Left ventricle myocardium (tissue), 1 donor: ENCODE results near the genes GABRE, PNMA3, DUSP9 and PNCK.

DNA sequence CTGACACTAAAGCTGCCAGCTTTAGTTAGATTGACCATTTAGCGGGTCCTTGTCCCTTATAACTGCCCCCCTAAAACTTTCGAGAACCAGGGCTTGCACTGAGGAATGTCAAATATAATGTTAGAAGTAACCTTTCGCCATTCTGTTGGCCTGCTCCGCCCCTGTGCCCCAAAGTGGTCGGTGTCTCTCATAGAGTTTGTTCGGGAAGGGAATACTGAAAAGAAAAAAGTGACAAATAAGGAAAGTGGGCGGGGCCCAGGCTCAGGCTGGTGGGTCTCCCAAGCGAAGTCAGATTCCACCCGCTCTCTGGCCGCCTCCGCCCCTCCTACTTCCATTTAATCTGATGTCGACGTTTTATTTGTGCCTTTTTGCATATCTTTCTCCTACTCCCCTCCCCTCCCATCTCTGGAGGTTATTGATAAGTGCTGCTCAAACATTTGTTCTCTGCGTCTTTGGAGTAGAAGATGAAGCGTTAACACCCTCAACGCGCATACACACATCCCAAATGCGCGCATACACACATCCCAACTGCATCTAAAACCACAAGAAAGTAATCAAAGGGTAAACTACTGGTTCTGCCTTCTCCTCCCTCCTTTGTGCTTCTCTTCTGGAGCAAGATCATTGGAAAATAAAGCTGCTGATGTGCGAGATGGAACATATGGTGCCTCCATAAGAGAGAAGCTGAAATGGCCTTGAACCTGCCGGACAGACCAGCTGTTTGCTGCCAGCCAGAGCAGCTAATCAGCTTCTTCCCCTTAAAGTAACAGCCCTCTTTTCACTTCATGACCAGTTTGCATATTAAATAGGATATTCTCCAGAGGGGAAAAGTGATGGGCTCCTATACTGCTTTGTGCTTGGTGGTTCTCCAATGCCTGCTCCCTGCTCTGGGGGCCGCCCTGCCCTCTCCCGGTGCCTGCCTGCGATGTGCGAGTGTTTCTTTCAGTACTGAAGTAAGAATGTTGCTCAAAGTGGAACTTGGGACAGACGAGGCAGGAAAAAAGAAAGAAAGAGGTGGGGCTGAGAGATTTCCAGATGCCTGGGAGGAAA lies 3.1 kb downstream of the MAMLD1 start:
- PRO-cap: no peak

GRCh38 chrX:150506114-150507083 lies 62.0 kb upstream of the MTM1 start:
- PRO-cap: no peak

- PRO-cap: unidirectional peak, plus-strand start at chrX:150507463; bidirectional peak, plus-strand start at chrX:150507849, minus-strand start at chrX:150507734
Measured at GRCh38 chrX:150507186-150508072, 61.0 kb upstream of the MTM1 start.

DNA sequence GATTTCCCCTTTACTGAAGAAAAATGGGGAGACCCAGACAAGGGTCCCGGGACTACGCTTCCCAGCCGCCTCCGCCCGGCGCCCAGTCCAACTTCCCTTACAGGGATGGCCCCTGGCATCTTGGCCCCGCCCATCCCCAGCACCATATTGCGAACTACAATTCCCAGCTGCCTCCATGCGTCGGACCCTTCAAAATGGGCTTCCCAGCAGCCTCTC lies 289 bp upstream of the MTM1 start:
- PRO-cap: bidirectional peak, plus-strand start outside the sequence, minus-strand start at position 107 of the sequence

DNA sequence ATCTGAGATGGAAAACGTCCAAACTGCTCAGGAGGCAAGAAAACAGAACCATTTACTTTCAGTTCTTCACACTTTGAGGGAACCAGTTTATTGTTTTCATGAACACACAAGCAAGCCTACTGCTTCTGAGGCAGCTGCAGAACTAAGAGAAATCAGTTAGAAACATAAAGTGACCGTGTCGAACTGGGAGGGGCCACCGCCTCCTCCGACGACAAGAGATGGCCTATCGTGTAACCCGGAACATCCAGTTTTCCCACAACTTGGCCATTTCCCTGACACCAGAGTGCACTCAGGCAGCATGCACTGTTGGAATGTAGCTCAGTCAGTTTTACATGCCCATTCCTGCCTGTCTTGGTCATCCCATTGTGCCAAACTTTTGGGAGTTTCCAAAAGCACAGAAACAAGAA lies 1.0 kb downstream of the MTMR1 start:
- PRO-cap: unidirectional peak, minus-strand start at position 144 of the sequence

DNA sequence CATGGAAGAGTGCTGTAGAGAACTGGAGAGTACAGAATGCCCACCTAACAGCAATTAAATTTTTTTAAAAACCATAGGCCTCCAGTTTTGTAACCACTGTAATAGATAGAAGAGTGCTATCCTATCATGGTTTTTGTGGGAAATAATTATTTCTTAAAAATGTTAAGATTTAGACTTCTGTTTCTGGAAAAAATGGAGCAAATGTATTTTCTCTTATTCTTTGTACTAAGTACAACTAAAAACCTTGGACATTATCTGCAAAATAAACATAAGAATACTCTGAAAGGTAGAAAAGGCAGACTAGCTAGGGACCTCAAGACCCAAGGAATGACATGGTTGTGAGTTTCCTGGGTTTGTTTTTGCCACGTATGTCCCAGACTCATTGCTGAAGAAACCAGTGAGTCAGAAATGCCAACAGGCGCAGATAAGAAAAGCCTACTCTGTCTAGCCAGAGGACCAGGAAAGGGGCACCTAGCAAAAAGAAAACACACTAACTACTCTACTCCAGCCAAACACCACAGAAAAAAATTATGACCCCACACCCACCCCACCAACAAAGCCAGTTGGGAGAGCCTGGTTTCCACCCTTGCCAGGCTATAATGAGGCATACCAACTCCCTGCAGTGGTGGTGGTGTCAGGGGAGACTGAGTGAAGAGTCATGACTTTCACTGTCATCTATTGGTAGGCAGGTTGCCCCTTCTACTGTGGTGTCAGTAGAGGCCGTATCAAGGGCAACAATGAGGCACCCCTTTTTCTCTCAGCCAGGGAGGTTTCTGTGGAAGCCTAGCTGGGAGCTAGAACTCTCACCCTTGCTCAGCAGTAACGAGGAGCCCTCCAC lies 10.8 kb downstream of the MTMR1 start:
- PRO-cap: no peak

DNA sequence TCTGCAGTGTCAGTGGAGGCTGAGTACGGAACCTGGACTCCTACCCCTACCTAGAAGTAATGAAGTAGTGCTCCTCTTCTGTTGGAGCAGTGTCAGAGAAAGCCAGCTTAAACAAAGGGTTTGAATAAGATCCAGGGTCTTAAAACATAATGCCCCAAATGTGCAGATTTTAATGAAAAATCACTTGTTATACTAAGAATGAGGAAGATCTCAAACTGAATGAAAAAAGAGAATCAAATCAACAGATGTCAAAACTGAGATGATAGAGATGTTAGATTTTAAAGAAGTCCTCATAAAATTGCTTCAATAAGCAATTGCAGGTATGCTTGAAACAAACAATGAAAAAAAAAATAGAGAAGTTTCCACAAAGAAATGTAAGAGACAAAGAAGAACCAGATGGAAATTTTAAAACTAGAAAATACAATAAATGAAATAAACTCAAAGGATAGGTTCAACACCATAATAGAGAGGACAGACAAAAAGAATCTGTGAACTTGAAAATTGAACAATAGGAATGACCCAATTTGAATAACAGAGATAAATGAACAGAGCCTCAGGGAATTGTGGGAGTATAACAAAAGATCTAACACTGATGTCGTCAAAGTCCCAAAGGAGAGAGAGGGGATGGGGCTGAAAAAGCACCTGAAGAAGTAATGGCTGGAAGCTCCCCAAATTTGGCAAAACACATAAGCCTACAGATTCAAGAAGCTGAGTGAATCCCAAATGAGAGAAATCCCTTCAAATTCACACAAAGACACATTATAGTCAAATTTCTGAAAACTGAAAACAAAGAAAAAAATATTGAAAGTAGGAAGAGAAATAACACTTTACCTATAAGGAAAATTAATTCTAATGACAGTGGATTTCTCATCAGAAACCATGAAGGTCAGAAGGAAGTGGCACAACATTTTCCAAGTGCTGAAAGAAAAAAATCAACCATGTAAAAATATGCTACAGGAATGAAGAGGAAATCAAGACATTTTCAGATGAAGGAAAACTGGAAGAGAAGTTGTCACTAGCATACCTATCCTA lies 11.8 kb downstream of the MTMR1 start:
- PRO-cap: no peak

DNA sequence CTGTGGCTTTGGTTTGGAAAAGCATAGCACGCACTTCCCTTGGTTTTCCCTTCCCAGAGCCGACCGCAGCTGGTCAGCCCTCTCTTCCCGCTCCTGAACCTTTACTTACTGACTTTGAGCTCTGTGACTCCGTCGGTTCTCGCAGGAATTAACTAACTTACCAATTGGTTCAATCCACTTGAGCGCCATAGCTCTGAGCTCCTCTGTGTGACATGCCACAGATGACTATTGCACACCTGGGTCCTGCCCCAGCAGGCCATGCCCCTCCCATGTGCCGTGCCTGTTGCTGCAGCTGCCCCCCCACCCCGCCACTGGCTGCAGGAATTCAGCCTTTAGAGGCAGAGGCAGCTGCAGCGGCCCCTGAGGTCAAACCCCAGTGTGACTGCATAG lies 70.5 kb downstream of the MTMR1 start:
- PRO-cap: no peak

DNA sequence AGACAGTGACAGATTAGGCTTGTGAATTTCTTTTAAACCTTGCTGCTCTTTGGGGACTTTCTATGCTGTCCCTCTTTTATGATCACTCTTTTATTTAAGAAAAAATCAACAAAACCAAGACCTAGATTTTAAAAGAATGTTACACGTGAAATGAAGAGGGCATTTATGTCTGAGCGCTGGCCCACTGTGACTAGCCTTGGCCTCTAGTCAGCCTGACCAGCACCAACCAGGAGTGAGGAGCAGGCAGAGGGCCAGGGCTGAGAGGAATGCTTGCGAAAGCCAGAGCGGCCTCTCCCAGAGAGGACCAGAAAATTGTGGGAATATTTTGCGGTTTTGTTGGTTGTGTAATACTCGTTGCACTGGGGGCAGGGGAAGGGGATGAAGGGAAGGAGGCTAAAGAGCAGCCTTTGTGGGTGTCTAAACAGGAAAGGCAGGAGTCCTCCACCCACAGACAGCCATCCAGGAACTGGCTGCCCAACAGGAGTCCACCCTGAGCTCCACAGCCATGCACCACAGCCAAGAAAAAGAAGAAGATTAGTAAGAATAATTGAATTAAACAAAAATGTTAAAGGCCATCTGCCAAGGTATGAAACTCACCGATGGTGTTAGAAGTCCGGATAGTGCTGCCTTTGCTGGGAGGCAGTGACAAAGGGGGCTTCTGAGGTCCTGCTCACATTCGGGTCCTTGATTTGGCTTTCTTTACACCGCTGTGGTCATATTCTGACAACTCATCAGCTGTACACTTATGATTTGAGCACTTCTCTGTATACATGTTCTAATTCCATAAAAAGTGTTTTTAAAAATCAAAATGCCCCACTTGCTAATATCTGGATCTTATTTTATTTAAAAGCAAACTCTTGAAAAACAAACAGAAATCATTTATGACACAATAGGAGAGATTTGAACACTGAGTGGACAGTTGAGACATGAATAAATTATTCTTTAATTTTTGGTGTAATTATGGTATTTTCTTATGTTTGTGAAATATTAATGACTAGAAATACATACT lies 3.6 kb downstream of the GABRE start:
- PRO-cap: no peak

GRCh38 chrX:151973907-151975098 lies at the start of gene GABRE:
Gene GABRE (minus strand): TSS chrX:151974676.
- PRO-cap: bidirectional peak, plus-strand start at chrX:151974782, minus-strand start at chrX:151974676

DNA sequence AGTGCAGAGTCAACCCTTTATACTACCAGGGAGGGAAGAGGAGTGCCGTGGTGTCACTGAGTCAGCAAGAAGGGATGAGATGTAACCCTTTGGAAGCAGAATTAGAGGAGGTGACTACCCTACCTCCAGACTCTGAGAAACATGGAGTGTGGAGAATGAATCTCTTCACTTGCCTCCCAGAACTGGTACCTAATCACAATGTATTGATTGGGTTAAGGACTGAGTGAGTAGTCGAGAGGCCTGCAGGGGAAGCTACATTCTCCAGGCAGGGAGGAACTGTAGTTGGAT lies 6.8 kb upstream of the GABRE start:
- PRO-cap: no peak

GRCh38 chrX:152736909-152737488 lies 3.4 kb downstream of the MAGEA12 start:
- PRO-cap: no peak

DNA sequence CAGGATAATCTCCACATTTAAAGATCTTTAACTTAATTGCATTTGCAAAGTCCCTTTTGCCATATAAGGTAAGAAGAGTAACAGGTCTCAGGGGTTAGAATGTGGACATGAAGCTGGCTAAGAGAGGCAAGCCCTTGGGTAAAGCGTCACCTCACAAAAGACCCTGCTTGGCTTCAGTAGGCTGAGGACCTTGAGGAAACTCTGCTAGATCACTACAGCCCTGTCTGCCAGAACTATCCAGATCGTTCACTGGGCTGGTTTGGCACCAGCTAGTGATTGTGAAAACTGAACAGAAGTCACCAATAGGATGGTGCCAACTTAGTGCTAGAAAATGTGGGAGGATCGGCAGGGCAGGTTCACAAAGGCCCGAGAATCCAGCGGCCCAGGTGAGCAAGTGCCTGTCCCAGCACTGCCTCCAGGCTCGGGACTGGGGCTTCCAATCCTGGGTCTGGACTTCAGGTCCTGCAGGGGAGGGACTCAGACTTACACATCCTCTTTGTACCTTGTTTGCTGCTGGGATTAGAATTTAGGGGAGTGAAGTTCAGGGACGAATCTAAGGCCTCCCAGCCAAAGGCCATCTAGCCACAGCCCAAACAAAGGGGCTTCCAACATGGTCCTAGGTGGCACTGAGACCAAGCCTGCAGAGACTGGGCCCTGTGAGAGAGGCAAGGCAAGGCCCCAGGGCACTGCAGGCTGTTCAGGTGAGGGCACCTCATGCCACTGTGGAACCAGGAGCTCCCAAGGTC lies 20.9 kb upstream of the ZNF185 start:
- PRO-cap: no peak

DNA sequence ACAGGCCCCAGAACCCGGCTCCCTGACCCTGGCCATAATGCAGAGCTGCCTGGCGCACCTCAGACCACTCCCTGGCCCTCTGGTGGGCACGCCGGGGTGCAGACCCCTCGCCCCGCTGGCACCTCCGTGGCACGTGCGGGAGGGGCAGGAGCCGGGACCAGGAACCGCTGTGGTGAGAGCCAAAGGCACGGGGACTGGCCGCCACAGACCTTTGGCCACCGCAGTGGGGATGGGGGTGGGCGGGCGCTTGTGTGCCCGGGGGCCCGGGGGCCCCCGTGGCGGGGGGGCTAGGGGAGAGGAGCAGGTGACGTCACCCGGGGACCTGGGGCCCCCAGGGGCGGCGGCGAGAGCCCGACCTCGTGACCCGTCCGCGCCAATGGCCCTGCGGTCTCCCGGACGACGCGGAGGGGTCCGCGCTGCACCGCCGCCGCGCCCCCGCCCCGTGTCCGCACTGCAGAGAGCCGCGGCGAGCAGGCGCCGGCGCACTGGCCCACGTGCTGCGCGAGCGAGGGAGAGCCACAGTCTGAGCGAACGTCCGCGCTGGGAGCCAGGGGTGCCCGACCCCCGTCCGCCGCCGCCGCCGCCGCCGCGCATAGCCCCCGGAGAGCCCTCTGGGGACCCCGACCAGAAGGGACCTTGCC lies at the start of gene PNMA3:
Gene PNMA3 (plus strand): TSS at position 483 of the 641 bp plus-strand sequence.
- PRO-cap: no peak

DNA sequence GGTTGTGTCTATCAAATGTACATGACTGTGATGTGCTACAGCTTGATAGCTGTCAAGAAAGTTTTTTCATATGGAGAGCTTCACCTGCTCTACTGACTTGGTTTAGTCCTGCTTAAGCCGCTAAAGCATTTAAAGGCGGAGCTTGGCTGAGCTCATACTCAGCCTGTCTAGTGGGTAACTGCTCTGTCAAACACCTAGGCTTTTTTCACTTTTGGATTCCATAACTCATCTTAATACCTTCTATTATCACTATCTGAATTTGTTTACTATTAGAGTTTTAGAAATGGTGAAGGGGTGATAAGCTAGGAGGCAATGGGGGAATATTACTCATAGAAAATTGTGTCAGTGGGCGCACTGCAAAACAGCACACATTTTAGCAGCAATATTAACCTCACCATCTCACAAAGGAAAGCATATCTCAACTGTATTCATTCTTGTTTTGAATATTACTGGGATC lies 20.4 kb upstream of the PWWP4 start:
- PRO-cap: no peak

GRCh38 chrX:153646906-153647523 lies at the start of gene DUSP9:
Gene DUSP9 (plus strand): TSS chrX:153647203.
- PRO-cap: no peak

DNA sequence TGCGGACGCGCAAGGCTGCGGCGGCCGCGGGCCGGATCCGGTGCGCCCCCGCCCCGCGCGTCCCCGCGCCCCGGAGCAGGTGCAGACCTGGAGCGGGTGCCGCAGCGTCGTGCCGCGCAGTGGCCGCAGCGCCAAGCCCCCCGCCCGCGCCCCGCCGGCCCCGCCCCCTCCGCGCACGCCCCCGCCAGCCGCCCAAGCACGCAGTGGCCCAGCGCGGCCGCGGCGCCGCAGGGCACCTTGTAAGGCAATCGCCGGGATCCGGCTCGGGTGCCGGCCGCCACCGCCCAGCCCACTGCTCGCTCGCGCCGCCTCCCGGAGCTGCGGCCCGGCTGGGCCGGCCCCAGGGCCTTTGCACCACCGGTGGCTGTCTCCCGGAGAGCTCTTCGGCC lies at the start of gene PNCK:
Gene PNCK (minus strand): TSS at position 121 of the 389 bp plus-strand sequence.
- PRO-cap: no peak

DNA sequence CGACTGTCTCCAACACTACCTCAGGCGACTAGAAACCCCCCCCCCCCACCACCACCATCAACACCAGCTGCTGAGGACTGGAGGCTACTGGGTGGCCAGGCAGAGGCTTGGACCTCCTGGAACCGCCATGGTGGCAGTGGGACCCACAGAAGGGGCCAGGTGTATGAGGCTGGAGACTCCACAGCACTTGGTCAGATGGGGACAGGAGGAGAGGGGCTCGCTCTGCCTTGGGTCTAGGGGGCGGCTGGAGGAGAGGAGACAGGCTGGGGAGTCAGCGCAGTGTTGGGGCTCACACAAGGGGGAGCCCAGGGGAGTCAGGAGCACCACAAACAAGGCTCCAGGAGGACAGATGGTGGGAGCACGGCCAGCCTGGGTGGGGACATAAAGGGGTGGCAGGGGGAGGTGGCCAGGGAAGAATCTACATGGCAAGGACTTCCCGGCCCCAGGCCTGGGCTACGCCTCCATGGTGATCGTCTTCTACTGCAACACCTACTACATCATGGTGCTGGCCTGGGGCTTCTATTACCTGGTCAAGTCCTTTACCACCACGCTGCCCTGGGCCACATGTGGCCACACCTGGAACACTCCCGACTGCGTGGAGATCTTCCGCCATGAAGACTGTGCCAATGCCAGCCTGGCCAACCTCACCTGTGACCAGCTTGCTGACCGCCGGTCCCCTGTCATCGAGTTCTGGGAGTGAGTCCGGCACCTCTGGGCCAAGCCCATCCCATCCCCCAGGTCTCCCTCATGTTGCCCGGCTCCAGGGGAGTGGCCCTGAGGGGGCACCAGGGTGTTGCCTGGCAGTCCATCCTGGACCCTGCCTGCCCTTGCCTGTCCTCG lies 3.4 kb downstream of the SLC6A8 start:
- PRO-cap: no peak

DNA sequence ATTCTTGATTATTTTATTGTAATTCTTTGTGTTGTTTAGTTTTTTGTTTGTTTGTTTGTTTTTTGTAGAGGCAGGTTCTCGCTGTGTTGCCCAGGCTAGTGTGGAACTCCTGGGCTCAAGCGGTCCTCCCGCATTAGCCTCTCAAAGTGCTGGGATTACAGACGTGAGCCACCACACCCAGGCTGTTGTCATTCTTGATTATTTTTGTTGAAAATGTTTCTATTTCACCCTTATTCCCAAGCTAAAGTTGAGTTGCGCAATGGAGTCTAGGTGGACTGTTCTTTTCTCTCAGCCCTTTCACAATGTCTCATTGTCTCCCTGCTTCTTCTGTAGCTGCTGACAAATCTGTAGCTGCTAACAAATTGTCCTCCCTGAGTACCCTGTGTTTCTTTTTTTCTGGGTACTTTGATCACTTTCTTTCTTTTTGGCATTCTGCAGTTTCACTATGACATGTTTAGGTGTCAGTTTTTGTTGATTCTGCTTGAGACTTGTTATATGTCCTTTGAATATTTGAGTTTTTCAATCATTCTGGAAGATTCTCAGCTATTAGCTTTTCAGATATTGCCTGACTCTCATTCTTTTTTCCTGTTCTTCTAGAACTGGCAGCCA lies 6.4 kb downstream of the ABCD1 start:
- PRO-cap: no peak

DNA sequence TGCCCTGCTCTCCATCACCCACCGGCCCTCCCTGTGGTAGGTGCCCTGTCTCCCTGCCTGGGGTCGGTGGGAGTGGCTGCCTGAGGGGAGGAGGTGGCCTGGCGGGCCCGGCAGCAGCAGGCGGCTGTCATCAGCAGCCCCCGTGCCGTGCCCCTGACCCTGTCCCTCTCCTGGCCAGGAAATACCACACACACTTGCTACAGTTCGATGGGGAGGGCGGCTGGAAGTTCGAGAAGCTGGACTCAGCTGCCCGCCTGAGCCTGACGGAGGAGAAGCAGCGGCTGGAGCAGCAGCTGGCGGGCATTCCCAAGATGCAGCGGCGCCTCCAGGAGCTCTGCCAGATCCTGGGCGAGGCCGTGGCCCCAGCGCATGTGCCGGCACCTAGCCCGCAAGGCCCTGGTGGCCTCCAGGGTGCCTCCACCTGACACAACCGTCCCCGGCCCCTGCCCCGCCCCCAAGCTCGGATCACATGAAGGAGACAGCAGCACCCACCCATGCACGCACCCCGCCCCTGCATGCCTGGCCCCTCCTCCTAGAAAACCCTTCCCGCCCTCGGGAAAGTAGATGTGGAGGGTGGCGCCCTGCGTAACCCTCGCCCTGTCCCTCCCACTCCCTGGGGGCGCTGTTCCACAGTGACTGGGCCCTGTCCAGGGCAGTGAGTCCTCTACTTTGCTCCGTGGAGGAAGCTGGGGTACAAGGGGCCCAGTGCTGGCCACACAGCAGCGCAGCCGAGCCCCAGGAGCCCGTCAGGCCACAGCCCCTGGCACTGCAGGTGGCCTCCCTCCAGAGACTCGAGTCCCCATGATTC lies 18.9 kb downstream of the ABCD1 start:
- PRO-cap: no peak